ENCODE measurements around a stretch of chr9.

- PRO-cap: bidirectional peak, plus-strand start at chr9:16461706, minus-strand start at chr9:16461538
Measured at GRCh38 chr9:16461223-16461926, 409.1 kb downstream of the BNC2 start.

DNA sequence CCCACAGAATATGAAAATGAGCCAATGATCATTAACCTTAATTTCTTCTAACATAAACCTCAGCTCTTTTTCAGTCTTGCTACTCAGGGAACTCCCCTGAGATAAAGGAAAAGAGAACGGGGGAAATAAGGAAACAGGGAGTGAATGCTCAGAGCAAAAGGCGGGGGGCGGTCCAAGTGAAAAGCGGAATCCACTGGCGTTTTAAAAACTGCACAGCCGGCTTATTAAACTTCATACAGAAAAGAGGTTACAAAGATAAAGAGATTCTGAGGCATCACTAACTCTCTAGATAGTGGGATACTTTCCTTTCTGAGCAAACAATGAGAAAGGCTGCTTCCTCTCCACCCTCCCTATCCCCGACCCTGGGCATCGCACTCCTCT lies 245.1 kb downstream of the BNC2 start:
- PRO-cap: no peak

GRCh38 chr9:16708882-16709503 lies 161.5 kb downstream of the BNC2 start:
- PRO-cap: no peak

GRCh38 chr9:16868483-16869278 lies 1.8 kb downstream of the BNC2 start:
- PRO-cap: no peak

DNA sequence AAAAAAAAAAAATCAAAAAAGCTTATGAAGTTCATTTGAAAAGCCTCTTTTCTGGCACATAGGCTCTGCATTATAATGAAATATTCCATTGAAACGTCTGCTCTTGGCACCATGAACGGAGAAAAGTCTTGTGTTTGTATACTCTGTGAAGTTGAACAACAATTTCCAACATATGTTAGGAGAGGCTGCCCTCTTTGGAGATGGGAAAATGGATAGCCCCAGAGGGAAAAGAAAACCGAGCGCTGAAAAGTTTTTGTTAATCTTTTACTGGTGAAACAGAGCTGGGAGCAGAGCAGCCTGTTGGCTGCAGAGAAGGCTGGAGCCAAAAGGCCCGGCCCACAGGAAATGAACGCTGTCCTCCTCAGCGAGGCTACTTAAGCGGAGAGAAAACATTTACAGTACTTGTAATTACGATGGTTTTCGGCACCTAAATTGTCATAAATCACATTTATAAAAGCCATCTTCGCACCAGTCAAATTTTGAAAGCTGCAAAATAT lies 129.8 kb upstream of the CNTLN start:
- PRO-cap: no peak

- PRO-cap: no peak
Measured at GRCh38 chr9:17138427-17138823, 3.6 kb downstream of the CNTLN start.

- PRO-cap: no peak
Measured at GRCh38 chr9:17268926-17269343, 134.1 kb downstream of the CNTLN start.

GRCh38 chr9:17290634-17291163 lies 155.9 kb downstream of the CNTLN start:
- PRO-cap: no peak

- PRO-cap: no peak
Measured at GRCh38 chr9:17425273-17425636, 153.6 kb upstream of the SH3GL2 start.

DNA sequence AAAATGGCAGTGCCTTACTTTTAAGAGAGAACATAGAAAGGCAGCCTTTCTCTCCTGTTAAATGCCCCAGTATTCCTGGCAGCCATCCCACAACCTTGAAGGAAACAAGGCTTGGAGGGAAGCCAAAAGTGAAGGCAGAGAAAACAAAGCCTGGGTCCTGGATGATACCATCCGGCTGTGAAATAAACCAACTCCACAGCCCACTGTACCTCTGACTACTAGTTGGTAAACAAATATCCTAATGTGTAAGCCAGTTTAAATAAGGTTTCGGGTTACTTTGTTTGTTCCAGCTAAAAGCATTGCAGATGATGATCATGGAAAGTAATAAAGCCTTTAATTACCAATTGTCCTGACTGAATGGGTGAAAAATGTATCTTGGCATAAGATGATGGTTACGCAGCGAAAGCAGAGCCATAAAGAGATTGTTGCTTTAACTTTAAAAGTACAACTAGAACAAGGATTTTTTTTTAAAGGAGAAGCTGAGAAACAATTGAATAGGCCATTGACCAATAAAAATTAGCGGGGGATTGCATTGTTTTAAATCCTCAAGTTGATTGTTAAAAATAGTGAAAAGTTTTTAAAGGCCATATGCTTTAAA lies 80.1 kb upstream of the ADAMTSL1 start:
- PRO-cap: unidirectional peak, minus-strand start at position 217 of the sequence

DNA sequence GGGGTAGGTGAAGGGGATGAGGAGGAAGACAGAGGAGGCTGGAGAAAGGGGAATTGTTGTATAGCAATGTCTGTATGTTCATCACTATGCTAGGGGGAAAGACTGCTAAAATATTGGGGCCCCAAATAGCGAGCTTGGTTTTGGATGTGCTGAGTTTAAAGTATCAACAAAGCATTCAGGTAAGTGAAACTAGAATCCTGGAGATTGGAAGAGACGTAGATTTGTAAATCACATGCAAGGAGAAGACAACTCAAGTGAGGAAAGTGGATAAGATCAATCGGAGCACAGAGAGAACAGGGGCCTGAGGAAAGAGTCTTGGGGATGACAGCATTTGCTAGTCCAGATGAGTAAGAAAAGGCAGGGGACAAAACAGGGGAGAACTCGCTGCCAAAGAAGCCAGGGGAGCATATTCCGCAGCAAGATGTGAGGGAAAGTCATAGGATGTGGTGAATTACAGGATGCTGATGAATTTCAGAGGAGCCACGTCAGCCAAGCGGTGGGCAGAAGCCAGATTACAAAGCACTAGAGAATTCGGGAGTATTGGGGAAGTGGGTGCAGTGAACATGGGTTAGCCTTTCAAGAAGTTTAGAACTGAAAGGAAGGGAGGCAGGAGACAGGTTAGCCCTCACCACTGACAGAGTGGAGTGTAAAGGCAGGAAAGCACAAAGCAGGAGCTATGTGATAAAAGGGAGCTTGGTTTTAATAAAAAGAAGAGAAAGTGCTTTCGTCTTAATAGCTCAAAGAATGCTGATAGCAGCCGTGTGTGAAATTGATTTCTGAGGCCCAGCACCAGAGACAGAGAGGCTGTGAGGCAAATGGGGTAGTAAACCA lies 16.6 kb downstream of the ADAMTSL1 start:
- PRO-cap: no peak

DNA sequence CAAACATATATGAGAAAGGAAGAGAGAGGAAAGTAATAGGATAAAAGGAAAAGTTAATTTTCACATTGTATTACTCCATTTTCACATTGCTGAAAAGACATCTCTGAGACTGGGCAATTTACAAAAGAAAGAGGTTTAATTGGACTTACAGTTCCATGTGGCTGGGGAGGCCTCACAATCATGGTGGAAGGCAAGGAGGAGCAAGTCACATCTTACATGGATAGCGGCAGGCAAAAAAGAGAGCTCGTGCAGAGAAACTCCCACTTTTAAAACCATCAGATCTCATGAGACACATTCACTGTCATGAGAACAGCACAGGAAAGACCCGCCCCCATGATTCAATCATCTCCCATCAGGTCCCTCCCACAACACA lies 227.9 kb downstream of the ADAMTSL1 start:
- PRO-cap: no peak

GRCh38 chr9:19101877-19102798 lies 566 bp downstream of the HAUS6 start:
- PRO-cap: no peak

GRCh38 chr9:19120708-19121239 lies 6.5 kb downstream of the PLIN2 start:
- PRO-cap: no peak

DNA sequence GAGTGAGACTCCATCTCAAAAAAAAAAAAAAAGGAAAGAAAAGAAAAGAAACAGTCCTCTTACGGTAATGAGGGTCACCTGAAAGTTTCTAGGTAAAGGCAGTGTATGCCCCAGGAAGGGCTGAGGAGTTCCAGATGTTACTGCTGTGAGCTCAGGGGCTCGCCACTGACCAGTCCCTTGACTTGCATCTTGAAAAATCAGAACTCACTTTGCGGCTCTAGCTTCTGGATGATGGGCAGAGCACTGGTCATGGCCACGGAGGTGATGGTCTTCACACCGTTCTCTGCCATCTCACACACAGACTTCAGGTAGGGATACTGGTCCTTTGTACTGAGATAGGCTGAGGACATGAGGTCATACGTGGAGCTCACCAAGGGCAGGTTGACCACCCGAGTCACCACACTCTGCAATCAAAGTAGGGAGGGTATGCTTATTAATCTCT lies 1.4 kb downstream of the PLIN2 start:
- PRO-cap: no peak

GRCh38 chr9:19374169-19375161 lies 5.6 kb downstream of the RPS6 start:
- PRO-cap: no peak

DNA sequence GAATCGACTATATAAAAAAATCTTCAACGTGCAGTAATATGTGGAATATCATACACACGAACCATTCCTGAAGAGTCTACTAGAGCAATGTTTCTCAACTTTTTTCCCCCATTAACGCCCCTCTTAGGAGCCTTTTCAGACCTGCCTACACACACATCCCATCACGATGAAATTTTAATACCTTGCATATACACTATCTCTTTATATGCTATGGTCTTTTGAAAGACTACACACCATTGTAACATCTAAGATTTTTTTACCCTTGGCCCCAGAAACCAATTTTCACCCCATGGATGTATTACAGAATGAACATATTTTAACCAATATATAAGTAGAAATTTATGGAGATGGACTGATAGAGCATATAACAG lies 370.3 kb upstream of the SLC24A2 start:
- PRO-cap: no peak

GRCh38 chr9:20321772-20322080 lies 300.6 kb downstream of the MLLT3 start:
- PRO-cap: no peak

GRCh38 chr9:20623041-20623875 lies 959 bp upstream of the MLLT3 start:
- PRO-cap: bidirectional peak, plus-strand start at chr9:20623242, minus-strand start at chr9:20623152

GRCh38 chr9:20640705-20641143 lies 18.4 kb upstream of the MLLT3 start:
- PRO-cap: no peak

Data from fallopian tube (tissue), 1 donor.